Epithelial cell of prostate (primary cell): Measurements from ENCODE around the genes SENP2 and DGKG.

DNA sequence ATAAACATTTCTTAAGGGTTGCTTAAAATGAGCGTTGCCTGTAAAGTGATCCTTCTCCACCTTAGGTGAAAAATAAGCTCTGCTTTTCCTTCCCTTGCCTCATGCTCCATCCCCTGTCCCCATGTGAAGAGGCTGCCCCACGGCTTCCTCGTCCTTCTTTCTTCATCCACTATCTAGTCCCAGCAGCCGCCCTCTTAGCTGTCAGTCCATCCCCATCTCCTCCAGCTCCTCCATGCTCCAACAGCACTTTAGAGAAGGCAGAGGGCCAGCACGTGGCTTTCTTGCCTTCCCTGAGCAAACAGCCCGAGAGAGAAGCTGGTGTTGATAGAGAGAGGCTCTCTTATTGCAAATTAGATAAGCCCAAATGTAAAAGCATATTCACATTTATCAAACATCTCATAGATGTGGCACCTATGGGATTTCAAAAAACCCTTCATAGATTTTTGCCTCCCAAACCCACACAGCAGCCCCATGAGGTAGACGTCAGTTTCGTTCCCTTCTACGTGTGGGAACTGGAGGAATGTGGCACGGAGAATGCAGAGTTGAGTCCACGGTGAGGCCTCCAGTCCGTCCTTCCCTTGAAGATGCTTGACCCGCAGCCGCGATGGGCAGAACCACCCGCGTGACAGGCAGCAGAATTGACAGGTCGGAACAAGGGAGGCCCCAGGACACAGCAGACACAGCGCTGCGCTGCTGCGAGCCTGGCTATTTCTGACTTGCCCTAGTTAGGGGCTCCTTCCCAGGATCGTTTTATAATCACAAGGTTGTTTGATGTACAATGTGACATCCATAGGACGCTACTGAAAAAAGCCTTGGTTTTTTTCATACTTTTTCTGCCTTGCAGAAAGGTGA lies 9.3 kb upstream of the TMEM41A start:
- RRBS, result no CpG with 5 or more reads among the region's 23 CpGs

GRCh38 chr3:185585788-185586922 lies at the start of gene SENP2:
Gene SENP2 (plus strand): TSS chr3:185586295.
- RRBS, result under 1% methylated on average over 24 of the region's 74 CpGs

GRCh38 chr3:185629617-185630500 lies 43.8 kb downstream of the SENP2 start:
- RRBS, result no CpG with 5 or more reads among the region's 7 CpGs

DNA sequence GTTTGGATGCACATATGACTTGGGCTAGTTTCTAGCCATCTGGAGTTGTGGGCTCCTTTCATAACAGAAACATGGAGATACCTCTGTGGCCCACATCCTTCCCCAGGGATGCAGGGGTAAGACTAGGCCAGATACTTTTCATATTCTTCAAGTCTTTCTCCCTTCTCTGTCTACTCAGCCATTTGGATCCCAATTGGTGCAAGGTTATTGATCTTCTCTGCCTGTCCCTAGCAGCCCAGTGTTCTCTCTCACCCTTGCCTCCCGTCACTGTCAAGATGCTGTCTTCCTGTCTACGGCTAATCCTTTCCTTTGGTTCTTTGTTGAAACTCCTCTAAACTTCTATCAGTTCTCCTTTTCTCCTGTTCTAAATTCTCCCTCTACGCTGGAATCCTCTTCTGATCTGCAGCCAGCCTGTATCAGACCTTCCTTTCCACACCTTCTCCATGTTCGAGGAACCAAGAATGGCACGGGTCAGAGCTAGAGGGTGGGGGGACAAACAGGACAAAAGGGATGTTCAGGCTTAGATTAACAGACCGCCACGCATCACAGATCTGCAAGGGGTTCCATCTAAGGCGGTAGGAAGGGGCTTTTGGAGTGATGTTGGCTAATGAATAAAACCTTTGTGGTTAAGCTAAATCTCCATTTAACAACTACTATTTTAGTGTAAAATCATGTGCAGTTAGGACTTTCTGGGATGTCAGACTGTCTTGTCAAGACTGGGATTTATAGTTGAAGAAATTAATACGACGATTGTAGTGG lies 51.4 kb downstream of the SENP2 start:
- RRBS, result no CpG with 5 or more reads among the region's 10 CpGs

DNA sequence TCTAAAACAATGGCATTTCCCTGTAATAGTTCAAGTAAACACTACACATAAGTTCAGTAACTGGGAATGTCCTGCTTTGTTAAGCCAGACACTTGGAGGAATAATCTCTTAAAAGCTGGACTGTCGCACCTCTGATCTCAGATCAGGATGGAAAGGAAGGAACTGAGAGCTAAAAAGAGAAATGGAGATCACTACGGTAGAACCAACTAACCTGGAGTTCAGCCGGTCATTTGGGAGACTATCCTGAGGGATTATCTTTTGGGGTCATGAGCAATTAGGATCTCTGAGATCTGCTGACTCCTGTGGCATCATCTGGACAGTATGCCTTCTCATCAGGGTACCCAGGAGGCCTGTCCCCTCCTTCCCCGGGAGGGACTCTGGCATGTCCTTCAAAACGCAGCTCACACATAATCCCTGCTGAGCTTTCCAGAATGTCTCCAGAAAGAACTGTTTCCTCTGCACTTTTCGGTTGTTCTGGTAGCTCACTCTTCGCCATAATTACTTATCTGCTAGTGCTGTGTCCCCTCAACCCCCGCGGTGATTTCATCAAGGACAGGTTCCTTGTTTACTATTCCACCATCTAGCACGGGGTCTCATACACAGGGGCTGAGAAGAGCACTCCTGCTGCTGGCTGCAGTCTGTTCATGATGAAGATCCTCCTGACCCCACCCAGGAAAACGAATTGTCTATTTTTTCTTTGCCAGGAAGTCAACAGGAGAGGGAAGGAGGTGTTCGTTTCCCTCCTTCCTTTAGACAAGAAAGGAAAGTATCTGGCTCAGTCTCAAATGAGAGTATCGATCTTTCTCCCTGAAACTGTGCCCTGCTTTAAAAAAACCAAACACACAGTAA lies 115.7 kb downstream of the SENP2 start:
- RRBS, result no CpG with 5 or more reads among the region's 13 CpGs

GRCh38 chr3:185760390-185761256 lies 64.2 kb downstream of the IGF2BP2 start:
- RRBS, result 2% methylated on average over 3 of the region's 7 CpGs

GRCh38 chr3:185786101-185786573 lies 38.7 kb downstream of the IGF2BP2 start:
- RRBS, result no CpG with 5 or more reads among the region's 8 CpGs

DNA sequence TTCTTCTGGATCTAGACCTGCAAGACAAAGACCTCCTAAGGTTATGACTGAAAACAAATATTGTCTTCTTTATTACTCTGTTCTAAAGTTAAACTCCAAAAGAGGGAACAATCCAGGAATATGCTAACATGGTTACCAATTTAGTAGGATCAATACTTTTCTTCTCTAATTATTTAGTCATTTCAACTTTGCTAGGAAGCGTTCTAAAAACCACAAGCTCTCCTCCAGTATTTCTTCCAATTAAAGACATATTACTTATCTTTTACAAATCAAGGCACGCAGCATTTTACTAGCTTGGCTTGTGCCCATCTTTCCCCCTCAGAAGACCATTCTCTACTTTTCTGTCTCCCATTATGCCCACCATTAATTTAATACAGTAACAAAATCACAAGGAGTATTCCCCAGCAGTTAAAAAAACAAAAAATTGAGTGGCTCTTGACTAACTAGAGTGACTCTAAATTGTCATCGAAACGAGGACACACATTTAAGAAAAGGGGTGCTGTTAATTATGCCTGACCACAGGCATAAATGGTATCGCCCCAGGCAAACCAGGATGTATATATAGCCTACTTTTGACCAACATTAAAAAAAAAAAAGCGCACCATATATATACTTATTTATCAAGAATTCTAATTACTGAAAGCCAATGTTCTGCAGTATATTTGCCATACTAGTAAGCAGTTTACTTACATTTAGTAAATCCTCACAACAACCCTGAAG lies 12.0 kb downstream of the TRA2B start:
- RRBS, result no CpG with 5 or more reads among the region's 6 CpGs

DNA sequence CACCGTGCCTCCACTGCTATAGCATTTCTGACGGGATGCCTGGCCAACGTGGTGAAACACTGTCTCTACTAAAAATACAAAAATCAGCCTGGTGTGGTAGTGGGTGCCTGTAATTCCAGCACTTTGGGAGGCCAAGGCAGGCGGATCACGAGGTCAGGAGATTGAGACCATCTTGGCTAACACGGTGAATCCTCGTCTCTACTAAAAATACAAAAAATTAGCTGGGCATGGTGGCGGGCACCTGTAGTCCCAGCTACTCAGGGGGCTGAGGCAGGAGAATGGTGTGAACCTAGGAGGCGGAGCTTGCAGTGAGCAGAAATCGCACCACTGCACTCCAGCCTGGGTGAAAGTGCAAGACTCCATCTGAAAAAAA lies 36.0 kb upstream of the TRA2B start:
- RRBS, result no CpG with 5 or more reads among the region's 10 CpGs

- RRBS, result 3% methylated on average over 2 of the region's 13 CpGs
Measured at GRCh38 chr3:186259548-186259995, 102.5 kb downstream of the DGKG start.

DNA sequence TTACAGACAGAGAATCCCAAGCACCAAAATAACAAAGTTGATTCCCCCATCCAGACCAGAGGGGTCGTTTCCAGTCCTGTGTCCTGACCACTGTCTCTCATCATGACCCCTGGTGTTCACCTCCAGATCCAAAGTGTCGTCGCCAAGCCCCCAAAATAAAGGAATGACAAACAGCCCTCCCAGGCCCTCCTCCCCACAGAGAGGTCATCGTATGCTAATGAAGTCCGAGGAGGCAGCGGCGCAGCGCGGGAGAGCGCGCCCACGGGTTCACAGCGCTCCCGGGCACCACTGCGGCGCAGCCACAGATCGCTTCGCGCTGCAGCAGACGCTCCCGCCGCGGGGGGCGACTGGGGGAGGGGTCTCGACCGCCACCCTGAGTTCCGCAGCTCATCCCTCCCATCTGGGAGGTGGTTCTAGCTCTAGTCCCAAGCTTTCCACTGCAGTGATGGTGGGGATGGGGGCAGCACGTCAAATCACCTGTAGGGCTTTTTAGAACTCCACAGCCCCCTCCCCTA lies 1.3 kb downstream of the DGKG start:
- RRBS, result no CpG with 5 or more reads among the region's 28 CpGs

- RRBS, result 2% methylated on average over 8 of the region's 78 CpGs
Measured at GRCh38 chr3:186361504-186362599, at the start of gene DGKG. Gene DGKG (minus strand): TSS chr3:186362234.

DNA sequence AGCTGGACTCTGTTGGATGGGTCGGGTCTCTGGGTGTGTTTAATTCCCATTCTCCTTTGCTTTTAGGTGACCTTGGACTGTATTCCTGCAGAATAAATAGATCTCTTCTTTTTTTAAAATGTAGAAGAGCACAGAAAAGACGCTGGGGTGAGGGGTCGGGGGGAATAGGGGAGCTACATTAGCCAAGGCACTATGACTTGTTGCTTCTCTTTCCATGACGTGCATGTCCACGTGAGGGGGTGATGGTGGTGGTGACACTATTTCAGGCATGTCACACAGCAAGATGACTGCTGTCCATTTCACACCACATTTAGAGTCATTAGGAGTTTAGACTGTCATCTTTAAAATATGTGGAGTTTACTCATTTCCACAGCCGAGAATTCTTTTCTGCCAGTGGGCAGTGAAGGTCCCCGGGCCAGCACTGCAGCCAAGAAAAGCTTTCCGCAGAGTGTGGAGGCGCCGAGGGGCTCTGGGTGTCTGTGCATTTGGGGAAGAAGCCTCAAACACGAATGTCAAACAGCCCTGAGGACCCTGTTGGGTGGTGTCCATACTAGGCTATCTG lies 908 bp upstream of the DGKG start:
- RRBS, result no CpG with 5 or more reads among the region's 11 CpGs

- RRBS, result no CpG with 5 or more reads among the region's 4 CpGs
Measured at GRCh38 chr3:186600424-186600755, 12.5 kb upstream of the AHSG start.

DNA sequence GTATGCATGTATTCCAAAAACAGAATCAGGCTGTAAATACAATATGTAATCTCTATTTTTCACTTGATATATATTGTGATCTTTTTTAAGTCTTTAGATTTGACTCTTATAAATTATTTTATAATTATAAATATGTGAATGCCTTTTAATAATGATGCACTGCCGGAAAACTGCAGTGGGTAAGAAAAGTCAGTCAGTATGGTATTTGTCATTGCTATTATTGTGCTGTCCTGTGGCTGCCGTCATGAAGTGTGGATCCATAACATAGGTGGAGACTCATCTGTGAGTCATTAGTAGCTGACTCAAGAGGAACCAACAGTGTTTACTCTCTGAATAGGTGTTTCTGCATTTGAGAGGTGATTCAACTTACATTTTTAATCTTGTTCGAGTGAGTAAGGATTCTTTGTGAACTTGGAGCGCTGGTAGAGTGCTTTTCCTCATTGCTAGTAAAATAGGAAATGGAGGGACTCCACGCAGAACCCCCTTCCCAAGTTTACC lies 30.5 kb upstream of the EIF4A2 start:
- RRBS, result no CpG with 5 or more reads among the region's 5 CpGs

- RRBS, result no CpG with 5 or more reads among the region's 4 CpGs
Measured at GRCh38 chr3:186844353-186844562, 1.7 kb downstream of the ADIPOQ start.

DNA sequence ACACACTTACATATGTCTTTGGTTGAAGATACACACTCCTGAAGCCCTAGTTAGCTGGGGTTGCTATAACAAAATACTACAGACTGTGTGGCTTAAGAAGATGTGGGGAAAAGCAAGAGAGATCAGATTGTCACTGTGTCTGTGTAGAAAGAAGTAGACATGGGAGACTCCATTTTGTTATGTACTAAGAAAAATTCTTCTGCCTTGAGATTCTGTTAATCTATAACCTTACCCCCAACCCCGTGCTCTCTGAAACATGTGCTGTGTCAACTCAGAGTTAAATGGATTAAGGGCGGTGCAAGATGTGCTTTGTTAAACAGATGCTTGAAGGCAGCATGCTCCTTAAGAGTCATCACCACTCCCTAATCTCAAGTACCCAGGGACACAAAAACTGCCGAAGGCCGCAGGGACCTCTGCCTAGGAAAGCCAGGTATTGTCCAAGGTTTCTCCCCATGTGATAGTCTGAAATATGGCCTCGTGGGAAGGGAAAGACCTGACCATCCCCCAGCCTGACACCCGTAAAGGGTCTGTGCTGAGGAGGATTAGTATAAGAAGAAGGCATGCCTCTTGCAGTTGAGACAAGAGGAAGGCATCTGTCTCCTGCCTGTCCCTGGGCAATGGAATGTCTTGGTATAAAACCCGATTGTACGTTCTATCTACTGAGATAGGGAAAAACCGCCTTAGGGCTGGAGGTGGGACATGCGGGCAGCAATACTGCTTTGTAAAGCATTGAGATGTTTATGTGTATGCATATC lies 37.0 kb upstream of the ST6GAL1 start:
- RRBS, result no CpG with 5 or more reads among the region's 10 CpGs

DNA sequence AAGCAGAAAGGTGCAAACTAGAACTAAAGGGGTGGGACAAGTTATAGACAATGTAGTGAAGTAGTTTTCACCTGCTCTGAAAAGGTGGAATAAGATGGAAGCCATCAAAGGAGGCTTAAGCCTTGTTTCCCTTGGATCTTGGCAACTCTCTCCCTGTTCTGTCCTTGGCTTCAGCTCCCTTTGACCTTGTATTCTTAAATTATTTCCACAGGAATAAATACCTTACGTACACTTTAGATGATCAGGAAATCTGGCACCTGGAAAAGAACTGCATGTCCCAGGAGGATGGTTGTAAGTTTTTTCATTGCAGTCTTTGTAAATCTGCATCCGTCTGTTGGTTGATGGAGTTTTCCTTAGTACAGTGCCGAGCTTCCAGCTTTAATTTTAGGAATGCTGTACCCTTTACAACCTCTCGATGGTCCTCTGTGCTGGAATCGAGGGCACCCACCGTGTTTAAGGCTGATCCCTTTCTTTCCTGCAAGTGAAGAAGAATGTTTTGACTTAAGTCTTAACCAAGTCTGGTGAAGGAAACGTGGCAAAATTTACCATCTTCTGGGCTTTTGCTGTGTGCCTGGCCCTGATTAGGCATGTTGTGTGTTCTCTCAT lies 11.9 kb downstream of the ST6GAL1 start:
- RRBS, result no CpG with 5 or more reads among the region's 7 CpGs

- RRBS, result no CpG with 5 or more reads among the region's 7 CpGs
Measured at GRCh38 chr3:186960353-186960984, 30.1 kb downstream of the ST6GAL1 start.

GRCh38 chr3:186971224-186972064 lies 41.1 kb downstream of the ST6GAL1 start:
- RRBS, result no CpG with 5 or more reads among the region's 9 CpGs